ENCODE data around the gene ADCY1.

DNA sequence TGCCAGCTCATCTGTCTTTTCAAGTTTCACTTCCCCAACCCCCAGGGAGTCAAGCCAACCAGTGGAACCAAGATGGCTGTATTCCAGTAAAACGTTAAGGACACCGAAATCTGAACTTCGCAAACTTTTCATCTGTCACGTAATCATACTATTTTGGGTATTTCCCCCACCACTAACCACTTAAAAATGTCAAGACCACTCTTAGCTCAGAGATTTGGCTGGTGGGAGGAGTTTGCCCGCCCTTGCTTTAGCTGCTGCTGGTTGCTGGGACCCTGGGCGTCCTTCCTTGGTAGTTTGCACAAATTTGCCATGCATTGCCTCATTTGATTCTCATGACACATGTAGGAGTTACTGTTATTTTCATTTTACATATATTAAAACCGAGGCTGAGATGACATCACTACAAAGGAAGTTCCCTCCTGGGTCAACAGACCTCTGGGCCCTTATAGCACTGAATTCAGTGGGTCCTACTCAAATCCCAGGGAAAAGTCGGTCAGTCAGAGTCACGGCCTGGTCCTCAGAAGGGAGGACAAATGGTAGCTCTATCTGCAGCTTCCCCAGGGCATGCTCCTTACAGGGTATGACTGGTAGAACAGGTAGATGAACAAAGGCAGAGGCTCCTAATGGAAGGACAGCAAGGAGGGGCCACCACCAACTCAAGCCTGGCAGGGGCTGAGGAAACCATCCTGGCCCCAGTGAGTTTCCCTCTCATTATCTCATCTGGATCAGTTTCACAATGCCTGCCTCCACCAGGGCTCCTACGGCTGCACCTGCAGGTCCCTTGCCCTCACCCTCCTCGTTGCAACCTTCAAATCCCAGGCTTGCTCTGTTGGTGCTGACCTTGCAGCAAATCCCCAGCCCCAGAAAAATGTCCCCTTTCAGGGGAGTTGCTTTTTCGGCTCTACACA, 2.0 kb upstream of the MYO1G start:
- RRBS: no CpG with 5 or more reads among the region's 12 CpGs

- RRBS: no CpG with 5 or more reads among the region's 9 CpGs
Observed at GRCh38 chr7:44981504-44982167, 2.8 kb upstream of the MYO1G start.

DNA sequence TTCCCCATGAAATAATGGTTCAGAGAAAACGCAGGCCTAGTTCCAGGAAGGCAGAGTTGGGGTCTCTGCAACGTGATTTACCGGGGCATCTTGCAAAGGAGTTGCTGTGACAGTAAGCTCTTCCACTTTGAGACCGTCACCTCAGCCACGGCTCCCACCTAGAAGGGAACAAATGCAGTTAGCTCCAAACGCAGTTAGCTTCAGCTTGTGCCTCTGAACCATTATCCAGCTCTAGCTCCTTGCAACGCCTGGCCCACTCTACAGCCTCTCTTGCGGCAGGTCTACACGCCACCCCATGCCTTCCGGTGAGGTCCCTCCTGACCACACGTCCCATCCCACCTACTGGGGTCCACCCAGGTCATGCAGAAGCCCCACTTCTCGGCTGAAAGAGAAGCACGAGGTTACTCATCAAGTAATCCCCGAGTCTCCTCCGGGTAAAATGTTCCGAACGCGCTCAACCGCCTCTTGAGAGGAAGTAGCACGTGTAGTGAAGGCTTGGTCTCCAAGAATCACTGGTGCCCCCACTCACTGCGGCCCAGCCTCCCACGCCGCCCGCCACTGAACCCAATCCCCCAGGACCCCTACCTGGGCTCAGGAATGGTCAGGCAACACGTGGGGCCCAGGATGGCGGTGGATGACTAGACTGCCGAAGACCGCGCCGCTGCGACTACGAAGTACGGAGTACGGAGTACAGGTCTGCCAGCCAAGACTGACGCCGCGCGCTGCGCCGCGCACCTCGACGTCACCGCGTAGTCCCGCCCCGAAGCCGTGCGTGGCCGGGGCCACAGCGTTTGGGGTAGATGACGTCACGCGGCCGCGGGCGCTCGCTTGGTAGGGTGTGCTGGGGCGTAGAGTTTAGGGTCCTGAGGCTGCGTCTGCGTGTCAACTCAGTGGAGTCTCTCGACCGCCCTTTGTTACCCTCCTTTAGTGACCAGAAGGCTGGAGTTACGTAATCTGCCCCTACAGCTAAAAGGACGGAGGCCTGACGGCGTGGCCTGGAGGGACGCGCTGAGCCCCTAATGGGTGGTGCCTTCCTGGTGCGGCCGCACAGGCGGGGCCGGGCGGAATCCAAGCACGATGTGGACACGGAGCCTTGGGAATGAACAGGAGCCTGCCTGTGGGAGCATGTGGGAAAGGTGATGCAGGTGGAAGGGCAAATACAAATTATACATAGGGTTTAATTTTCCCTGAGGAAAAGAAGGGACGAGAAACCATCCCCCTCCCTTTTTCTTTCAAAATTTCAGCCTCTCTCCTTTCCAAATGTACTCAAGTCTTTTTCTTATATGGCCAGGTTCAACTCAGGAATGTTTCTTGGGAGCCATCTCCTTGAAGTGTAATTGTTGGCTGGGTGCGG, 7.6 kb upstream of the MYO1G start:
- RRBS: no CpG with 5 or more reads among the region's 78 CpGs

DNA sequence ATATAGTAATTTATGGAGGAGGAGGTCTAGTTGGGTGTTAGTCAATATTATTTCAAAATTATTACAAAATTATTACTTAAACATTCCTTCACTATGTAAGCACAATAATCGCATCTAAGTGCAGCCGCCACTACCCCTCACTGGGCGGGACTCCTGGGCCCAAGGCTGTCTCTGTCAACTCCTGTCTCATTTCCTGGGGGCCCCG, 82.5 kb downstream of the RAMP3 start:
- RRBS: no CpG with 5 or more reads among the region's 4 CpGs

- RRBS: no CpG with 5 or more reads among the region's 7 CpGs
Observed at GRCh38 chr7:45241106-45241665, 83.6 kb downstream of the RAMP3 start.

DNA sequence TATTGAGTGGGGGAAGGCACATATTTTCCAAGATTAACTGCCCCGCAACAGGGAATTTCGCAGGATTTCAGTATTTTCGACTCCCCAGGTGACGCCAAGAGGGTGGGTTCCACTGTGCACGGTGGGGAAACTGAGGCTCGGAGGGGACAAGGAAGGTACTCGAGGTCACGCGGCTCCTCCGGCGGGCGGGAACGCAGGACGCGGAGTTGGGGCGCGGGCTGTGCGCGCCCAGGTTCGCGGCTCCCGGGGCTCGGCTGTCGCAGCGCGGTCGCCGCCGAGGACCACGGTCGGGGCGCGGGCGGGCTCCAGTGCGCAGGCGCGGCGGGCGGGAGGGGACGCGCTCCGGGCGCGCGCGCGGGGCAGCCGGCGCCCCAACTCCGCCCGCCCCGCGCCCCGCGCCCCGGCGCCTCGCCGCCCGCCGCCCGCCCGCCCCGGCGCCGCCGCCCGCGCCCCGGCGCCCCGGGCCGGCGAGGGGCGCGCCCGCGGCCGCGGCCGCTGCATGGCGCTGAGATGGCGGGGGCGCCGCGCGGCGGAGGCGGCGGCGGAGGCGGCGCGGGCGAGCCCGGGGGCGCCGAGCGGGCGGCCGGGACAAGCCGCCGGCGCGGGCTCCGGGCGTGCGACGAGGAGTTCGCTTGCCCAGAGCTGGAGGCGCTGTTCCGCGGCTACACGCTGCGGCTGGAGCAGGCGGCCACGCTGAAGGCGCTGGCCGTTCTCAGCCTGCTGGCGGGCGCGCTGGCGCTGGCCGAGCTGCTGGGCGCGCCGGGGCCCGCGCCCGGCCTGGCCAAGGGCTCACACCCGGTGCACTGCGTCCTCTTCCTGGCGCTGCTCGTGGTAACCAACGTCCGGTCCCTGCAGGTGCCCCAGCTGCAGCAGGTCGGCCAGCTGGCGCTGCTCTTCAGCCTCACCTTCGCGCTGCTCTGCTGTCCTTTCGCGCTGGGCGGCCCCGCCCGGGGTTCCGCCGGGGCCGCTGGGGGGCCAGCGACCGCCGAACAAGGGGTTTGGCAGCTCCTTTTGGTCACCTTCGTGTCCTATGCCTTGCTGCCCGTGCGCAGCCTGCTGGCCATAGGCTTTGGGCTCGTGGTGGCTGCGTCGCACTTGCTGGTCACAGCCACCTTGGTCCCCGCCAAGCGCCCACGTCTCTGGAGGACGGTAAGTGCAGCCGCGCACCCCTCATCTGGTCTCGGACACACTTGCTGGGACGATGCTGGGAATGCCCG, at the start of gene ADCY1:
Gene ADCY1, plus strand, starts transcription at position 335 of the 1,217 bp plus-strand sequence.
- RRBS: 2% methylated on average over 59 of the region's 166 CpGs

DNA sequence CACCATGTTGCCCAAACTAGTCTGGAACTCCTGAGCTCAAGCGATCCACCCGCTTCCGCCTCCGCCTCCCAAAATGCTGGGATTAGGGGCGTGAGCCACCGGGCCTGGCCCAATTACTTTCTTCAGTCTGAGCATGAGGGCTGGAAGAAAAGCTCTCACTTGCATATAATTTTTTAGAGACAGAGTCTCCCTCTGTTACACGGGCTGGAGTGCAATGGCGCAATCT, 105.2 kb downstream of the CCDC201 start:
- RRBS: no CpG with 5 or more reads among the region's 8 CpGs

- RRBS: no CpG with 5 or more reads among the region's 13 CpGs
Observed at GRCh38 chr7:45914734-45915205, 6.3 kb downstream of the IGFBP3 start.

- RRBS: no CpG with 5 or more reads among the region's 20 CpGs
Observed at GRCh38 chr7:46215722-46216720, 294.9 kb upstream of the IGFBP3 start.

- RRBS: no CpG with 5 or more reads among the region's 4 CpGs
Observed at GRCh38 chr7:46291535-46292143, 370.6 kb upstream of the IGFBP3 start.

DNA sequence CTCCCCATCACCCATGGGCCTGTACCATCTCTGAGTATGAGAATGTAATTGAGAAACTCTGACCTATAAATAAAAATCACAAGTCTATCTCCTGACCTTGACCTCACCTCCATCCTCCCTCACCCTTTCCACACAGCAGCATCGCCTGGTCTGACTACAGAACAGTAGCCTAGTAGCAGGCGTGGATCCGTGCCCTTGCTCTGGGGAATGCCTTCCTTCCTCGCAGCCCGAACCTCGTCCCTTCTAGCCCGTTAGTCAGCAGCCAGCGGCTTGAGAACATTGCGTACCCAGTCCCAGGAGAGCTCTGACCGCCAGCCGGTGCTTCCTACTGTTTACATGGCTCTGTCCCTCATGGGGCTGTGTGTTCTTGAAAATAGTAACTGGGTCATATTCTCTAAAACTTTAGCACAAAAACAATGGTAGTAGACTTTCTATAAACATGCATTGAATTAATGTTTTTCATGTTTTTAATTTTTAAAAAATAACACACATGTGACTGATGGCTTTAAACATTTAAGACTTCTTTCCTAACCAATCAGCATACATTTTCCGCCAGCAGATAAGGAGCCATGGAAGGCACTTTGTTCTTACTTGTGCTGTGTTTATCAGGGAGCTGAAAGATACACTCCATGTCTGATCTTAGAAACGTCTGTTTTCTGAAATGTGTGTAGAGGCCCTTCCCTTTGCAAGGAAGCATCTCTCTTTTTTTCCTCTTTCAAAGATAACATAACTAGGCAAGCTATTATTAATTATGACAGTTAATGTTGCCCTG, 682.8 kb upstream of the IGFBP3 start:
- RRBS: no CpG with 5 or more reads among the region's 13 CpGs

DNA sequence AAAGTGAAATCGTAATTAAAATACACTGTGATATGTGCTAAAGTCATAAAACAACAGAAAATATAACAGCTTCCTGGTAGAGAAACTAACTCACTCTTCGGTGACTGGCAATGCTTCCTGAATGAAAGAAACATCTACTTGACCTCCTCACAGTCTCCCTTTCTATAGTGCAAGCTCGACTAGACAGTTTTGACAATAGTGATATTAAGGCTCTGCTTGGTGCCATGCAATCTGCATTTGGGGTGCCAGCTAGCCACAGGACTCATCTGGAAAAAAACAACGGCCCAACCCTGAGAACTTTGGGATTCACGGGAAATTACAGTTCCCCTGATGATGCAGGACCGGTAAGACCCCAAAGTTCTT, 612.4 kb downstream of the TNS3 start:
- RRBS: no CpG with 5 or more reads among the region's 6 CpGs

GRCh38 chr7:47147021-47147911, 434.6 kb downstream of the TNS3 start:
- RRBS: no CpG with 5 or more reads among the region's 3 CpGs

- RRBS: no CpG with 5 or more reads among the region's 5 CpGs
Observed at GRCh38 chr7:47401075-47401365, 180.9 kb downstream of the TNS3 start.

DNA sequence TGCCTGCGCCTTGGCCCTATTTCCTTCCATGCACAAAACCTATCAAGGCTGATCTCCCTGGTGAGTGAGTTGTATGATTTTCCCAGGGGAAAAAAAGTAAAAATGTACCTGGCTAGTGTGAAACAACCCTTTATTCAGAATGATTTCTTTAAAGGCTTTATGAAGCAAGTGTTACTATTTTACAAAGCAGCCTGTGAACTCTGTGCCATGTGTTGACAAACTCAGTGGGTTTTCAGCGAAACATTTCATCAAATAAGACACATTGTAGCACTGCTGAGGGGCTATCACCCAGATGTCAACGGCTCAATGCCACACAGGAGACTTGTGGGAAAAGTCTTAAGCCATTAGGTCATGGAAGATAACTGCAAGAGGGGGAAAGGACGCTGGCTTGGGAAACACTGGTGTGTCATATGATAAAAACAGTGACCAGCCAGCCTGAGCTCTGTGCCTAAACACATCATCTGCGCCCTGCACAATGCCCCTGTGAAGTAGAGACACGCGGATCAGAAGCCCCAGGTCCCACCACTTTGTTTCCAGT, 116.9 kb downstream of the TNS3 start:
- RRBS: no CpG with 5 or more reads among the region's 7 CpGs

GRCh38 chr7:47477889-47478488, 103.9 kb downstream of the TNS3 start:
- RRBS: no CpG with 5 or more reads among the region's 7 CpGs

- RRBS: no CpG with 5 or more reads among the region's 17 CpGs
Observed at GRCh38 chr7:47481879-47482663, 99.8 kb downstream of the TNS3 start.

DNA sequence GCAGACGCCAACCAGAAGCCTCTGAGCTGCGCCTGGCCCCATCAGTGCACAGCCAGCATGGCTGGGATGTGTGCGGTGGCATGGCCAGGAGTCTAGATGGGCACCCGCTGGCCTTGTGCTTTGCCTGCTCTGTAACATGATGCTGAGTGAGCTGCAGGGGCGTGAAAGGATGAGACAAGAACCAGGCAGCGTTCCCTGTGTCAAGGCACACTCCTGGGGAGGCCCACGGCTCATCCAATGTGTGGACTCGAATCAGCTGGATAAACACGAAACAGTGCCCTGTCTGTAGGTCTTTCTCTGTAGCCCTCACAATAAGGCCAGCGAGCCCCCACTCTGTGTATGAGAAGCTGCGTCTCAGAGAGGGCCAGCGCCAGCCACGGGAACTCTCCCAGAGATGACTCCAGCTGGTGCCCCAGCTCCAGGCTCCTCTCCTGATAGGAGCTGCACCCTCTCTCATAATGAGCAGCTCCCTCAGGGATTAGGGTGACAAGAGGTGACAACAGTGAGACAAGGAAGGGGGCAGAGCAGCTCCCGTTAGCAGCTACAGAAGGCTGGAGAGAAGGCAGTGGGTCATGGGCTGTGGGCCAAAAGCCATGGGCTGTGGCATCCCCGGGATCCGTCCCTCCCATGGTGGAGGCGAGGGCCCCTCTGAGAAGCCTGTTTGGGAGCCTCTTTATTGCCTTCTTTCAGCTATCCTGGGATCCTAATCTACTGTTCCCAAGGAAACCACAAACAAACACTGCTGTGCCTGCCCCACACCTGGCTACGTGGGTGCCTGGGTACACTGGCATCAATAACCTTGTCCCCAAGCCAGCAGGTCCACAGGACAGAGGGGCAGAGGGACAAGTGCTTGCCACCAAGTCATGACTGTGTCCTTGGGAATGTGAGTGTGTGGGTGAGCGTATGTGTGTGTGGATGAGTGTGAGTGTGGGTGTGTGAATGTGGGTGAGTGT, 96.6 kb downstream of the TNS3 start:
- RRBS: no CpG with 5 or more reads among the region's 19 CpGs

- RRBS: no CpG with 5 or more reads among the region's 11 CpGs
Observed at GRCh38 chr7:47501353-47501846, 80.5 kb downstream of the TNS3 start.

- RRBS: no CpG with 5 or more reads among the region's 17 CpGs
Observed at GRCh38 chr7:47538657-47540059, 42.8 kb downstream of the TNS3 start.